ENCODE results near the gene GCNT1.

GRCh38 chr9:76458884-76459382 lies at the start of gene GCNT1:
Gene GCNT1 (plus strand): TSS chr9:76459182.
- PRO-cap, 2 experiments = peak in 2 of 2 experiments; most common plus-strand start chr9:76459222 (in 2); most common minus-strand start chr9:76459057 (in 2)

DNA sequence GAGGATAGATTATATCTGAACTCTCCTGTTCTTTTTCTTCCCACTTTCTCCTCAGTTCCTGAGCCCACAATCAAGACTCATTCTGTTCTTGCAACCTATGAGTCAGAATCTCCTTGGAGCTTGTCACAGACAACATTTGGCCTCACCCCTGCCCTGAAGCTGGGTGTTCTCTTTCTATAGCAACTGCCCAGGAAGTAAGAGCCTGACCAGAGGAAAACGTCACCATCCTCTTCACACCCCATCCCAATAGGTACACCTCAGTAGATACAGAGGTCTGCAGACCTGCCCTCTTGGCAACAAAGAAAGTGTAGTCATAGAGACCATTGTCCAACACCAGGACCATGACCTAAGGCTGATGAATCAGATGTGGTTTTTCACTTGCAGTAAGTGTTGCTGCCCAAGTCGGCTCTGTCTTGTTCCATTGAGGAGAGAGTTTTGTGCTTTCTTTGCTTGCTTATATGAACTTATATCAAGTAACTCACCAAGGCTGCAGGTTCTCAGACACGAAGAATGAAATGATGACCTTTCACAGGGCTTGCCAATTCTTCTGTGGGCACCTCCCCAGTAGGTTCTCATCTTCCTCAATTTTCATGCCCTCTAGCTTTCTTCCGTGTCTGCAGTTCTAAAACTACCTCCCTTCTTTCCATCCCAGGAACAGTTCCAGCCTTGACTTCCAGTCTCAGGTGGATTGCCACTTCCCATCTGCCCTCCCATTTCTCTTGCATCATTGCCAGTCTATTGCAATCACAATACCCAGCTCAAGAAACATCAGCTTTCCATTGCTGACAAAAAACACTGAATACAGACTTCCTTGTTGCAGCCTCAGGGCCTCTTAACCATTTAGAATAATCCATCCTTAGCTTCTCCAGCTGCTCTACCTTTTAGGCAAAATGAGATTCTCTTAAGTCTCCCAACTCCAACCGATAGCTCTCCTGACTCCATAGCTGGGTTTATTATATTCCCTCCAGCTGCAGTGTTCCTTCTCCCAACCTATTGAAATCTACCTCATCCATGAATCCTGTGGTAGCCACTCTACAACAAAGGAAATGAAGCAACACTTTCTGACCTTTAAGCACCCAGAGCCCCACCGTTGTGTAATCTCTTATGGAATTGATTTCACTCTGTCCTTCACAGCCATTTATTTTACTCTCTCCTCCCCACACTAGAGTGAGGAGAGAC lies 217.6 kb downstream of the PRUNE2 start:
- PRO-cap, 2 experiments = no peak in any of the 2 experiments

- PRO-cap, 2 experiments = no peak in any of the 2 experiments
Measured at GRCh38 chr9:76868618-76869325, 37.1 kb downstream of the PRUNE2 start.

GRCh38 chr9:77177828-77178419 lies 590 bp downstream of the VPS13A start:
- PRO-cap, 2 experiments = no peak in any of the 2 experiments

GRCh38 chr9:77482587-77483458 lies 165.3 kb downstream of the GNA14 start:
- PRO-cap, 2 experiments = no peak in any of the 2 experiments

DNA sequence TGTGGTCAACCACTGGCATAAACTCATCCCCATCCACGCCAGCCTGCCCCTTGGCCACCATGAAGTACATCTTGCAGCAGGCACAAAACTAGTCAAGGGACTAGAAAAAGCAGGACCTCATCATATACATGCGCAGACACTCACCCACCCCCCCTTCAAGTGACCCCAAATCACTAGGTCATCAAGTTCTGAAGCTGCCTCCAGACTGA lies 96.9 kb downstream of the GNA14 start:
- PRO-cap, 2 experiments = no peak in any of the 2 experiments

DNA sequence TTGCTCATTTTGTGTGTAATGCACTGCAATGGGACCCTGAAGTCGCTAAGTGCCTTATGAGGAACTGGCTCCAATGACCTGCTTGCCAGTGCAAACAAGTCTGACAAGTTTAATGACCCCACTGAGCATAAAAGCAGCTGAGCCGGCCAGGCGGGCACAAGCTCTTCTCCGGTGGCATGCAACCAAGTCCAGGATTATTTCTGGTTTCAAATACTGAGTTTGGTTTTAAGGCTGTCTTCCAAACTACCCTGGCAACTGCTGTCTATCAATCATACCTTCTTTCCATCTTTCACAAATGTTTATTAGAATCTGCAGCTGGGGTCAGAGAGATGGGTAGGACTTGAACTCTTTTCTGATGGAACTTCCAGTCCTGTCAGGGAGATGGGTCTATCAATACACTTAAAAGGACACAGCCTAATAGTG lies 15.8 kb upstream of the GNA14 start:
- PRO-cap, 2 experiments = no peak in any of the 2 experiments

DNA sequence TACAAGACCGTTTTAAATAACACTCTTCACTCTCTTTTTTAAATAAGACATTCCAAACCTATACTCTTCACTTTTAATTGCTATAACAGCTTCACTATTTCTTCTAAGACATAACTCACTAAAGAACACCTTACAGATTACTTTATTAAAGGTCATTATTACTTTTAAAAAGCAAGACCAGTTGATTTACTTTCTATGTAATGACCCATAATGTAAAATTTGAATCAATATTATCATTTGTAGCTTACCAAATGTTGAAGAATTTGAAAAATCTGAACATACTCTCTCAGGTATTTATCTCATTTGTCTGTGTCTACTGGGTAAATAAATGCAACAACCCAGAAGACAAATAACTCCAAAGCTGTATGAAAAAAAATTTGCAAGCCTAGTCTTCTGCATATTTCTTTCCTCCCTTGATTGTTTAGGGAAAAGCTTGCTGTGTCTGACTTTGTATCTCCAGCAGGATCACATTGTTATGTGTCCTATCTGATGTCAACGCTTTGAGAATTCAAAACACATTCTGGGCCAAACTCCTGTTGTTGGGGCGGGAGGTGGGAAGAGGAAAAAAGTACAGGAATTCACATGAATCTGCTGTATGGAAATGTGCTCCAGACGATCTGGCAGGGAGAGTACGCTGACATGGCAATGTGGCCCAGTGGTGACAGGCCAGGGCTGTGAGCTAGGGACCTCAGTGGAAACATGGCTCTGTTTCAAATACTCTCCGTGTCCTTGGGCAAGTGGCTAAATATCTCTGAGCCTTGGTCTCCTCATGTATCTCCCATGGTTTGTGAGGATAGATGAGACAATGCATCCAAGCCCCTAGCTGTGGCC lies 87.2 kb upstream of the GNA14 start:
- PRO-cap, 2 experiments = peak in 1 of 2 experiments; most common plus-strand start position 611 of the sequence (in 1)

GRCh38 chr9:77879566-77880062 lies 152.0 kb downstream of the GNAQ start:
- PRO-cap, 2 experiments = no peak in any of the 2 experiments

DNA sequence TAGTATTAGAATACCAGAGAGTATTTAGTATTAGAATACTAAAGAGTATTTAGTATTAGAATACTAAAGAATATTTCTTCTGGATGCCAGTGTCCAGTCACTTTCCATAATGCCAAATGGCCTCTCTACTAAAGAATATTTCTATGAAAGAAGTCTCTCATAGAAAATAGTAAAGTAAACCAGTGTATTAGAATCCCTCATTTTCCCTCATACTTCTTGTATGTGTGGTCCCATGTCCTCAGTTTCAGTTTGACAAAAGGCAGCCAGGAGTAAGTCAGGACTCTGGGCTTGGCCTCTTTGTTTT lies 47.4 kb upstream of the CEP78 start:
- PRO-cap, 2 experiments = no peak in any of the 2 experiments

- PRO-cap, 2 experiments = no peak in any of the 2 experiments
Measured at GRCh38 chr9:78357440-78357947, 60.6 kb downstream of the PSAT1 start.

DNA sequence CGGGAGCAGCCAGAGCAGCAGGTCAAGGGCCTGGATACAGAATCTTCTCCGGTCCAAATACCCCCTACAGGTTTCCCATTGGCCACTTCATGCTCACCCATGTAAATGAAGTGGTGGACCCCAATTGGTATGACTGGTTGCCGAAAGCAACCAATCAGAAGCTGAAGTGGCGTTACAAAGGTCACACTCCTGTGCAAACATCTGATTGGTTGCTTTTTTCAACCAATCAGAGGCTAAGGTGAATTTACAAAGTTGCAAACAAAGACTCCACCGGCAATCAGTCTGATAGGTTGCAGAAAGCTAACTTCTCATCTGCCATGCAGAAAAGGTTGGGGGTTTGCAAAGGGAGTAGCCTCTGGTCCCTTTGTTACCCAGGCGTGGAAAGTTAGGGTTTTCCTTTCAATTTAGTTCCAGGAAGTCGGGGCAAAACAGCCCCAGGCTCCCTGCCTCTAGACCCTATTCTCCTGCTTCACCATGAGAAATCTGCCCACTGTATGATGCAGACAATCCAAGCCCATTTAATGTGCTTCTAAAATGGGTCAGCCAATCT lies 524.7 kb downstream of the PSAT1 start:
- PRO-cap, 2 experiments = no peak in any of the 2 experiments

DNA sequence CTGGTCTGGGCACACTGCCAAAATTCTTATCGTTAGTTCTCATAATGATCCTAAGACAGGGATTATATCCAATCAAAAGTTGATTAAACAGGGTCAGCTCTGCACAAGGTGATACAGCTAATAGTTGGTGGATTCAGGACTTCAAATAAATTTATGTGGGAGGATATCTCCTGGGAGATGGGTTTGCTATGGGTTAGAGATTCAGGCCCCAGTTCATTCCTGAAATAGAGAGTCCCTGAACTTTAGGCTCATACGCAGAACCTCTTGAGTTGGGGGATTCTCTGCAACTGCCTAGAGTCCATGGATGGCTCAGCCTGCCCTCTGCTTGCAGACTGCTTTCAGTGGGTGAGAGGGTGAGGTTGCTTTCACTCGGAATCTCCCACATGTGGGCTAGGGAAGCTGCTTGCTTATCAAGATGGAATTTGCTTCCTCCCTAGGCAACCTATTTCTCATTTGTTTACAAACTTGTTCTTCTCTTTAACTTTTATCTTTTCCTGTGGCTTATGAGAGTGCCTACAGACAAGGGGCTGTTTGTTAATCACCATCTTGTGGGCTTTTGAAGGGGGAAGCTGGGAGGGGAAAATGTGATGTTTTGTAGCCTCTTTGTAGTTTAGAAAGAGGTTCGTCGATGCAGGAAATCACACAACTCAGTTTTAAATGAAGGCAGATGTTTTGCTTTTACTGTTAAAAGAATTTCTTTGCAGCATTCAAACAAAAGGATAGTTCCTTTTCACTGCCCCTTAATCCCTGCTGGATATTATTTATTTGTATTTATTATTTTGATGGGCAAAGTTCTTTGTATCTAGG lies 10.0 kb downstream of the TLE4 start:
- PRO-cap, 2 experiments = no peak in any of the 2 experiments

DNA sequence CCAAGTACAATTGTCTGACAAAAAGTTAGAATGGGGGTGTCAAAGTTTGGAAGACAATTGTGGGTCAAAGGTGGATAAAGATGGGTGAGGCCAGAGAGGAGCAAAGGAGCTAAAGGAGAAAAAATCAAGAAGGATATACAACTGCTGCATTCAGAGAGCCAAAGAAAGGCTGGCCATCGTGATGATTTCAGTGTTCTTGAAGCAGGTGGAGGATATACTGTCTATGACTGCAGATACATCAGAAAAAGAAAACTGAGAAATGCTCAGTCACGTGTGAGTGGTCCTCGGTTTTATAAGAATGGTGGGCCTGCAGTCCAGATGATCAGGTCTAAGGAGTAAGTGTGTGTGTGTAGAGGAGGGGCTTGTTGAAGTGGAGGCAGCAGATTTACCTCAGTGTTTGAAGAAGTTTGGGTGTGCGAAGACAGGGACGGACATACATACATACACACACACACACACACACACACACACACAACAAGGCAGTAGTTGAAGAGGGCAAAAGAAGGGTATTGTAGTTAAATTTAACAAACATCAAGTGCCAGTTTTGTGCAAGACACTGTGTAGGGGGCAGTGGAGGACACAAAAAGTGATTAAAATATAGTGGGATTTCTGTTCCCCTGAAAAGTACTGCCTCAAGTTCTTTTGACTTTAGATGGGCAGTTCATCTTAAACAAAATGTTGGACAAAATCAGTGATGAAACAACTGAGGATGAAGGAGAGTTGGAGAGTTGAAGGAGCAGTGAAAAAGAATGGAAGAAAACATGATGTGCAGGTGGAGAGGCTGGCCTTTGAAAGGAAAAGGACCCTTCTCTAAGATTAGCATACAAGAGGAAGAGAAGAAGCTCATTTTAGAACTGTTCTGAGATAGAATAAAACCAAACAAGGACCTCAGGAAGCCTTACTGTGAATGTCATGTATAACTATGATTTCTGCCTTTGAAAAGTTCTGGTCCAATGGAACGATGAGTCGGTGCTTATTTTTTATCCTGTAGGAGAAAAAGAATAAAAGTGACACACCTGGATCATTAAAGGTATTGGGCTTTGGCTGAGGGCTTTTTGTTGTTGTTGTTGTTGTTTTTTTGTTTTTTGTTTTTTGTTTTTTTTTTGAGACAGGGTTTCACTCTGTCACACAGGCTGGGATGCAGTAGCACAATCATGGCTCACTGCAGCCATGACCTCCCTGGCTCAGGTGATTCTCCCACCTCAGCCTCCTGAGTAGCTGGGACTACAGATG lies 77.5 kb downstream of the TLE4 start:
- PRO-cap, 2 experiments = no peak in any of the 2 experiments

DNA sequence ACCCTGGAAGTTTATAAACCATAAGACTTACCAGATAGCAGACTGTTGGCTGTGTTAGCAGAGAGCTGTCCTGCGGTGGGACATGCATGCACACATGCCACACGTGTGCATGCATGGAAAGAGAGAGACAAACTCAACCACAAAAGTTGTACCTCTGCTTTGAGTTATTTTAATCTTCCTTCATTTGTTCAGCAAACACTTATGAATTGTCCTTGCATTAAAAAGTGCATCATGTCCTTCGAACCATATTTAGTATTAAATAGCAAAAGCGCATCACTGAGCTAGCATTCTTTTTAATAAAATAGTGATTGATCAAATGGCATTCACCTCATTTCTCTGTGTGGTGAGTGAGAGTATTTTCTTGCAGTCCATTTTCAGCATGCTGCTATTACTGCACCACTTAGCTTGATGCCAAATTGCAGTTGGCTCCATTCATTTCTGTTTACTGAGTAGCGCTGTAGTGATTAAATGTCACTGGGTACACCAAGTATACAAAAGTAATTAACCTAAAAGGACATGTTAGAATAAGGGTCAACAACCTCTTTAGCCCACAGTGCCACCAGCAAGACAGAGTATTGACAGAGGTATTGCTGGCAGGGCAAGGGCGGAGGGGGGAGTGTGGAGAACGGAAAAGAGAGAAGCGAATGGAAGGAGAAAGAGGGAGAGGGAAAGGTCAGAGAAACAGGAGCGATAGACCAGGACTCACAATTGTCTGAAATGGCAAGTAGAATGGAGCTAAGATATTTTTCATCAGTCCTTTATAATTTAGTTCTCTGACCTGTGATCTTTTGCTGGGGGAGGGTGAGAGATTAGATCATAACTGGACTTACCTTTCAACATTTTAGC lies 122.0 kb downstream of the TLE4 start:
- PRO-cap, 2 experiments = no peak in any of the 2 experiments

GRCh38 chr9:79762606-79762896 lies 190.8 kb downstream of the TLE4 start:
- PRO-cap, 2 experiments = no peak in any of the 2 experiments

- PRO-cap, 2 experiments = no peak in any of the 2 experiments
Measured at GRCh38 chr9:80951617-80952033, 737.7 kb downstream of the TLE1 start.

- PRO-cap, 2 experiments = no peak in any of the 2 experiments
Measured at GRCh38 chr9:81145433-81145996, 543.8 kb downstream of the TLE1 start.

- PRO-cap, 2 experiments = peak in 1 of 2 experiments; most common plus-strand start chr9:81600026 (in 1)
Measured at GRCh38 chr9:81599870-81600203, 89.5 kb downstream of the TLE1 start.

- PRO-cap, 2 experiments = no peak in any of the 2 experiments
Measured at GRCh38 chr9:81720447-81721076, 31.2 kb upstream of the TLE1 start.